Iris pigment epithelial cell (primary cell): ENCODE measurements around a stretch of chr2.

DNA sequence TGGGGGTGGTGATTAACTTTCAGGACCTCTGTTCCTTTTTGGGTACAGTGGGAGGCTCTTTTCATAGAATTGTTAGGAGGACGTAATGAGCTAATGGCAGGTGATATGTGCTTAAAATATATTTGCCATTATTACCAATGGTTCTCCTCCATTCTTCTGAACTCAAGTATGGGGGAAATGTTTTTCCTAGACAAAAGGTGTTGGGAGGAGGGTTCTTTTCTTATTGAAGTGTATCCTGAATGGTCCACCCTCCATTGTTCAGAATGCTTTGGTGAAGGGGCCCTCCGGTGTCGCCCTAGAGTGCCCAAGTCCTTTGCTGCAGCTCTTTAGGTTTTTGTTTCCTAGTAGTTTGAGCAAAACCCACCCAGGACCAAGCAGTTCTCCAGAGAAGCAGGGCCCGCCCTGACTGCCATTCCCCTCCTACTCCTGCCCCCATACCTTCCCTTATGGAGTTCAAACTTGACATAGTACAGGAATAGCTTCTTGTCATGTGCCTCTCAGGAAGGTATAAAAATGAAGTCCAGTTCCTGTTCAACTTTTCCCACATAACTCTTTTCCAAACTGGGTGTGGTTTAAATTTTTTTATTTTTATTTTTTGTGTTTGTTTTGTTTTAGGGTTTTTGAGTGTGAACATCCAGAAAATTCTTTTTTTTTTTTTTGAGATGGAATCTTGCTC lies 5.5 kb downstream of the MERTK start:
- RRBS = no CpG with 5 or more reads among the region's 4 CpGs

GRCh38 chr2:112005910-112006291 lies 49.2 kb upstream of the TMEM87B start:
- RRBS = no CpG with 5 or more reads among the region's 7 CpGs

- RRBS = no CpG with 5 or more reads among the region's 17 CpGs
Measured at GRCh38 chr2:112031336-112032791, 23.2 kb upstream of the TMEM87B start.

- RRBS = no CpG with 5 or more reads among the region's 1 CpG
Measured at GRCh38 chr2:112050306-112050692, 4.8 kb upstream of the TMEM87B start.

GRCh38 chr2:112085919-112086199 lies 30.8 kb downstream of the TMEM87B start:
- RRBS = no CpG with 5 or more reads among the region's 7 CpGs

- RRBS = no CpG with 5 or more reads among the region's 7 CpGs
Measured at GRCh38 chr2:112091564-112092718, 36.9 kb downstream of the TMEM87B start.

- RRBS = no CpG with 5 or more reads among the region's 20 CpGs
Measured at GRCh38 chr2:112155908-112156547, 17.8 kb downstream of the FBLN7 start.

GRCh38 chr2:112159373-112159890 lies 21.2 kb downstream of the FBLN7 start:
- RRBS = no CpG with 5 or more reads among the region's 30 CpGs

- RRBS = no CpG with 5 or more reads among the region's 1 CpG
Measured at GRCh38 chr2:112304104-112304543, 28.7 kb downstream of the ZC3H6 start.

- RRBS = no CpG with 5 or more reads among the region's 7 CpGs
Measured at GRCh38 chr2:112311485-112311964, 36.1 kb downstream of the ZC3H6 start.

GRCh38 chr2:112314753-112315408 lies 39.5 kb downstream of the ZC3H6 start:
- RRBS = no CpG with 5 or more reads among the region's 3 CpGs

DNA sequence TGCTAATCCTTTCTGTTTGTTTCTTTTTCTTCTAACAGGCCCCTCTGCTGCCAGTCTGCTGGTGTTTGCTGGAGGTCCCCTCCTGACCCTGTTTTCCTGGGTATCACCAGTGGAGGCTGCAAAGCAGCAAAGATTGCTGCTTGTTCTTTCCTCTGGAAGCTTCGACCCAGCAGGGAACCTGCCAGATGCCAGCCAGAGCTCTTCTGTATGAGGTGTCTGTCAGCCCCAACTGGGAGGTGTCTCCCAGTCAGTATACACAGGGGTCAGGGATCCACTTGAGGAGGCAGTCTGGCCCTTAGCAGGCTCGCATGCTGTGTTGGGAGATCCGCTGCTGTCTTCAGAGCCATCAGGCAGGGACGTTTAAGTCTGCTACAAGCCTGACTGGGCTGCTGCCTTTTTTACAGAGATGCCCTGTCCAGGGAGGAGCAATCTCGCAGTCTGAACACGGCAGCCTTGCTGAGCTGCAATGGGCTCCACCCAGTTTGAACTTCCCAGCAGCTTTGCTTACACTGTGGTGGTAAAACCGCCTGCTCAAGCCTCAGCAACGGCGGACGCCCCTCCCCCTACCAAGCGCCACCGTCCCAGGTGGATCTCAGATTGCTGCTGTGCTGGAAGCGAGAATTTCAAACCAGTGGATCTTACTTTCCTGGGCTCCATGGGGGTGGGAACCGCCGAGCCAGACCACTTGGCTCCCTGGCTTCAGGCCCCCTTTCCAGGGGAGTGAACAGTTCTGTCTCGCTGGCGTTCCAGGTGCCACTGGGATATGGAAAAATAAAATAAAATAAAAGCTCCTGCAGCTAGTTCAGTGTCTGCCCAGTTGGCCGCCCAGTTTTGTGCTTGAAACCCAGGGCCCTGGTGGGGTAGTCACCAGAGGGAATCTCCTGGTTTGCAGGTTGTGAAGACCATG lies 30.0 kb downstream of the CHCHD5 start:
- RRBS = no CpG with 5 or more reads among the region's 18 CpGs

- RRBS = no CpG with 5 or more reads among the region's 6 CpGs
Measured at GRCh38 chr2:112643547-112644080, 2.1 kb upstream of the SLC20A1 start.

GRCh38 chr2:112644081-112644948 lies 1.4 kb upstream of the SLC20A1 start:
- RRBS = no CpG with 5 or more reads among the region's 12 CpGs

DNA sequence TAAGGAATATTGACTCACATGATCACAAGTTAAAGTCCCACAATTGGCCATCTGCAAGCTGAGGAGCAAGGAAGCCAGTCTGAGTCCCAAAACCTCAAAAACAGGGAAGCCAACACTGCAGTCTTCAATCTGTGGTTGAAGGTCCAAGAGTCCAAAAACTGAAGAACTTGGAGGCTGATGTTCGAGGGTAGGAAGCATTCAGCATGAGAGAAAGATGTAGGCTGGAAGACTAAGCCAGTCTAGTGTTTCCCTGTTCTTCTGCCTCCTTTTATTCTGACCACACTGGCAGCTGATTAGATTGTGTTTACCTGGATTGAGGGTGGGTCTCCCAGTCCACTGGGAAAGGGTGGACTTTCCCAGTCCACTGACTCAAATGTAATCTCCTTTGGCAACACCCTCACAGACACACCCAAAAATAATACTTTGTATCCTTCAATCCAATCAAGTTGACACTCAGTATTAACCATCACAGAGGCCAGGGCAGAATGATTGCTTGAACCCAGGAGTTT lies 27.5 kb upstream of the IL1B start:
- RRBS = no CpG with 5 or more reads among the region's 1 CpG

GRCh38 chr2:112939119-112939608 lies 28.2 kb downstream of the IL37 start:
- RRBS = no CpG with 5 or more reads among the region's 7 CpGs

- RRBS = no CpG with 5 or more reads among the region's 8 CpGs
Measured at GRCh38 chr2:112995319-112995579, 10.0 kb upstream of the IL36A start.

- RRBS = no CpG with 5 or more reads among the region's 11 CpGs
Measured at GRCh38 chr2:113195789-113196436, 22.1 kb downstream of the PSD4 start.

- RRBS = 7% methylated on average over 8 of the region's 26 CpGs
Measured at GRCh38 chr2:113212213-113213072, 38.7 kb downstream of the PSD4 start.

GRCh38 chr2:113236350-113237370 lies 42.1 kb downstream of the PAX8 start:
- RRBS = 94% methylated on average over 2 of the region's 41 CpGs